Ureter (tissue), 1 donor: ENCODE results near the genes FAM83C and NFS1.

DNA sequence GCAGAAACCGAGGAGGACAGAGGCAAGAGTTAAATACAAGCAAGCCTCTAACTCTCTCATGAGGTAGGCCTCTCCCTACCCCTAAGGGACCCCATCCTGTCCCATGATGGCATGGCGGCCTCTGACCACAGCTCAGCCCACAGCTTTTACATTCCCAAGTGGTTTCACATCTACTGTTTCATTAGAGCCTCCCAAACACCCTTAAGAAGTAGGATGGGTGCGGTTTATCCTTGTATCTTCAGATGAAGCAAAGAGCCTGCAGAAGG, 20.5 kb downstream of the AHCY start:
- PRO-cap, result no peak

GRCh38 chr20:34476000-34476466, 40.2 kb upstream of the DYNLRB1 start:
- PRO-cap, result no peak

- PRO-cap, result no peak
Measured at GRCh38 chr20:34514922-34516008, 957 bp upstream of the DYNLRB1 start.

DNA sequence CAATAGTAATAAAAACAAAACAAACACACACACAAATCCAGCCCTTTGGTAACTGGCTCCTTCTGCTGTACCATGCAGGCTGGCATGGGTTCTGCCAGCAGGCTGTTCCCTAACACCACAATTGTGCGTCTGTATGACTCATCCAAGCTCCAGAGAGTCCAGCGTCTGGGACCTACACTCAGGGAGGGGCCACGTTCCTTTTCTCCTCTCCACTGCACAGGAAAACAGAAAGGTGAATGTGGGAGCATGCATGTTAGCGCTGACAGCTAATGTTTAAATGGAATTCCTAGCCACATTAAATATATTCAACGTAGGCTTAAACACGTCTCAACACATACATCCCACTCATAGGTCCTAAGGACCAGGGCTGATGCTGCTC, 20.7 kb downstream of the MAP1LC3A start:
- PRO-cap, result no peak

DNA sequence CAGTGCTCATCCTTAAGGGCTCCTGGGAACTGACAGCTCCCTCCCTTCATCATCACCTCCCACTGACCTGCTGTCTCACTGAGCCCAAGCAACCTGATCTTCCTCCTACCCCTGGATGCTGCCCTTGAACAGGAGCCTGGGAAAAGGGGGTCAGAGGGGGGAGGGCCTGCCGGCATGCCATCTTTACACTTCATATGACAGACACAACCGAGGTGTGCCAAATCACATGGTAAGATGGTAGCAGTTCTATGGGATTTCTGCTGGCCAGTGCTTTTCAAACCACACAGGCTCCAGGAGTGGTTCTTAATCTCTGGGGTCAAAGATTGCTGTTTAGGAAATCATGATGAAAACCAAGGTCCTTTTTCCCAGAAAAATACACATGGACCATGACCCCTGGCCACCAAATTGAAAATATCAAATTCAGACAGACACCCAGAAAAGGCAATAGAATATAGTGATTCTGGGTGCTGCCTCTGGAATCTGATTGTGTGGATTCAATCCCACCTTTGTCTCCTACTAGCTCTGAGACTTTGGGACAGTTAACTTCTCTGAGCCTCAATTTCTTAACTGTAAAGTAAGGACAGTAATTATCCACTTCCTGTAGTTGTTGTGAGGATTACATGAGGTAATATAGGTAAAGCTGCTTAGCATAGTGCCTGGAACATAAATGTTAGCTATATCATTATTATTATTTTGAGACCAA, 3.1 kb downstream of the TP53INP2 start:
- PRO-cap, result no peak

DNA sequence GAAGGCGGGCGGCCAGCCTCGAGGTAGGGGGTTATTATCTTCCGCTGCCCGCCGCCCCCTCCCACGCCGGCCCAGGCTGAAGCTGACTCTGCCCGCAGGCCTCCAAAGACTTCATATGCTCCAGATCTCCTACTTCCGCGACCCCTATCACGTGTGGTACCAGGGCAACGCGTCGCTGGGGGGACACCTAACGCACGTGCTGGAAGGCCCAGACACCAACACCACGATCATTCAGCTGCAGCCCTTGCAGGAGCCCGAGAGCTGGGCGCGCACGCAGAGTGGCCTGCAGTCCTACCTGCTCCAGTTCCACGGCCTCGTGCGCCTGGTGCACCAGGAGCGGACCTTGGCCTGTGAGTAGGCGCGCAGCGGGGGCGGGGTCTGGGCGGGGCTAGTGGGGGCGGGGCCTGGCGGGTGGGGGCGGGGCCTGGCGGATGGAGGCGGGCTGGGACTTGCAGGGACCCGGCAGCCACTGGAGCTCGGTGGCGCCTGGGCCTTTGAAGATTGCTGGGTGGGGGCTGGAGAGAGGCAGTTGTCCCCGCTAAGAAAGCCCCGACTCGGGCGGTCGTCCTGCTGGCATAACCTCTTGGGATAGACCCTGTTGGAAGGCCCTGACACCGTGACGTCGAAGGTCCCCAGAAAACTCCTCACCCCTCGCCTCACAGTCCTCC, 2.9 kb downstream of the PROCR start:
- PRO-cap, result no peak

- PRO-cap, result no peak
Measured at GRCh38 chr20:35224527-35225129, 1.9 kb upstream of the MMP24 start.

DNA sequence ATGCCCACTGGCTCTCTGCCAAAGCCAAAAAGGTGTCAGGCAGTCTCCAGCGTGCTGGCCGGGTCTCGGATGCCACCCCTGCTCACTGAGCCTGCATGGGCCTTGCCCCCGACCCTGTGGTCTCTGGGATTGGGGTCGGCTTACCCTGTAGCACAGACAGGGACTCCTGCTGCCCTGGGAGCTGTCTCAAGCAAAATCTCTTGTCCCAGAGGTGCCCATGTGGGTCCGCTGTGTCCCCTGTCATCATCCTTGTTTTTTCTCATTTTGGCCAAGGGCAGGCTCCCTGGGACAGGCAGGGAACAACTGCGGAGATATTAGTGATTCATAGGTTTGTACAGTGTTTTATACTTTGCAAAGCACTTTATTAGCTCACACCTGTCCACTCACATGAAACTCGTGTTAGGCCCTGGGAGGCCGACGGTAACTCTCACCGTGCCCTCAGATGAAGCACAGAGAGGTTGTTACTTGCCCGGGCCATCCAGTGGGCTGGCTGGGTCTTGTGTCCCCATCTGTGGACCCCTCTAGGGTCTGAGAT, 1.8 kb downstream of the MMP24OS start:
- PRO-cap, result no peak

GRCh38 chr20:35283423-35284109, 1.0 kb downstream of the EIF6 start:
- PRO-cap, result unidirectional peak, plus-strand start at chr20:35283930

DNA sequence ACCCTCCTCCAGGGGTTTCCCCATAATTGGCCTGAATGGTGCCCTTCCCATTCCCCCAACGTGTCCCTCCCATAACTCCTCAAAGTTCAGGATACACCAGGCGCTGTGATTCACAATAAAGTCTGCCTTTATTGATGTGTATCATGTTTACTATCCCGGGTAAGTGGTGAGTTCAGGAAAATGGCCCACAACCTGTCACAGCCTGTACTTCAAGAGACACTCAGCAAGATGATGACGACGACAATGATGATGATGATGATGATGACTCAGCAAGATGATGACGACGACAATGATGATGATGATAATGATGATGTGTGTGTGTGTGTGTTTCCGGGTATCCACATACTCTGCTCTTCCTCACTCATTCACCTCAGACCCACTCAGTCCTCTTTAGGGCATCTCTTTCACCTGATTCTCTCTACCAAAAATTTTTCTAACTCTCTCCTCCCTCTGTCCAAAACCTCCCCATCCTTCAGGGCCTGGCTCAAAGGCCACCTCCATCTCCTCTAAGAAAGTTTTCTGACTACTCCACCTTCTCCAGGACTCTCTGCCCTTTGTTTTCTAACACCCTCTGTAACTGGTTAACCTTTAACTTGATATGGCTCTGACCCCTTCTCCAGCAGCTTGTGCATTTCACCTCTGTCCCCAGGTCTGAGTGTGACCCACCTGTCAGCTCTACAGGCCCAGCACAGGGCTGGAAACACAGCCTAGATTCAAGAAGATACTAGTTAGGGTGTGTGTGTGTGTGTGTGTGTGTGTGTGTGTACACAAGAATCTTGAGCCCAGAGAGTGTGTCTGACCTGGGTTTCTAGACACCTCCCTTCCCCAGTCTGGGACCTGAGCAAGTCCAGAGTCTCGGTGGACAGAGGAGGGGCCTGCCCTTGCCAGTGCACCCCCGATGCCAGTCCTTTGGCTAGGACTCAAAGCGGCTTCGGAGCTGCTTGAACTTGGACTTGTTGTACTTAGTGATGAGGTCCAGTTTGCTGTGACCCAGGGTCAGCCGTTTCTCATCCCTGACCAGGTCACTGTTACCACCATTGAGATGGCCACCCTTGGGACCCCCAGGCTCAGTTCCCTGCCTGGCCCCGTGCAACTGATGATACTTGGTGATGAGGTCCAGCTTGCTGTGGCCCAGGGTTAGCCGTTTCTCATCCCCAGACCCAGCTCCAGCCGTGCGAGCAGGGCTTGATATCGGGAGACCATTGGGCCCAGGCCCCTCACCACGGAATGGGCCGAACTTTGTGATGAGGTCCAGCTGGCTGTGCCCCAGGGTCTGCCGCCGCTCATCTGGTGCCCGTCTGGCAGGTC, 1.5 kb upstream of the EIF6 start:
- PRO-cap, result no peak

- PRO-cap, result no peak
Measured at GRCh38 chr20:35292267-35292684, at the start of gene FAM83C. Gene FAM83C, minus strand, starts transcription at chr20:35292425.

GRCh38 chr20:35698776-35699710, at the start of gene NFS1:
Gene NFS1, minus strand, starts transcription at chr20:35699352.
- PRO-cap, result bidirectional peak, plus-strand start at chr20:35699423, minus-strand start at chr20:35699352

- PRO-cap, result no peak
Measured at GRCh38 chr20:35730803-35731440, 11.1 kb downstream of the RBM39 start.

GRCh38 chr20:35742434-35742737, 326 bp upstream of the RBM39 start:
- PRO-cap, result unidirectional peak, plus-strand start at chr20:35742601

GRCh38 chr20:35848770-35849258, 77.0 kb downstream of the PHF20 start:
- PRO-cap, result no peak

GRCh38 chr20:36049828-36050220, 81.4 kb downstream of the CNBD2 start:
- PRO-cap, result no peak

DNA sequence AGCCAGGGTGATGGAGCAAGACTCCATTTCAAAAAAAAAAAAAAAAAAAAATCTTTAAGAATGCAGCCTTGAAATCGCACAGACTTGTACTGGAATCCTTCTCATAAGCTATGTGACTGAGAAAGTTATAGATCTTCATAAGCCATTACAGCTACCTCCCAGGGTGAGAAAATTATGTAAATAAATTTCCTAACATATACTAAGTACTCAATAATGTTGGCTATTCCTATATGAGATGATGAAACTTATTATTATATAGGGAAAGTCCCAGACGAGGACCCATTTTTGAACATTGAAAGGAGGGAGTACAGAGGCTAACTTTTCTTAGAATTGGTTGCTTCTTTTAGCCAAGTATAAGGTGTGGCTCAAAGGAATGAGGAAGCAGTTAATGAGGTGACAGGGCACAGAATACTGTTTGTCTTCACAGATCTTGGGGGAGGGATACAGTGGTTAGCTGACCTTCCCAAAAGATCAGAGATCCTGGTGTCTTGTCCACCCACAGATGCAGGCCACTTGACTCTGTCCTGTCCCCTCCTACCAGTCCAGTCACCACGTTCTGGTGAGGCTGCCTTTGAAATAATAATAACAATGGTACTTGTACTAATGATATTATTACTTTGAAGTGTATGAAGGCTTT, 67.8 kb upstream of the EPB41L1 start:
- PRO-cap, result no peak

GRCh38 chr20:36091424-36092384, 62.8 kb upstream of the EPB41L1 start:
- PRO-cap, result no peak

GRCh38 chr20:36093113-36094110, 61.1 kb upstream of the EPB41L1 start:
- PRO-cap, result no peak

- PRO-cap, result no peak
Measured at GRCh38 chr20:36095781-36096628, 58.5 kb upstream of the EPB41L1 start.